Neural progenitor cell (in vitro differentiated cells): ENCODE measurements around a stretch of chr2.

- RAMPAGE, long total RNA, result no peak
These were observed 23.3 kb downstream of the FN1 start for GRCh38 chr2:215412569-215413044.

DNA sequence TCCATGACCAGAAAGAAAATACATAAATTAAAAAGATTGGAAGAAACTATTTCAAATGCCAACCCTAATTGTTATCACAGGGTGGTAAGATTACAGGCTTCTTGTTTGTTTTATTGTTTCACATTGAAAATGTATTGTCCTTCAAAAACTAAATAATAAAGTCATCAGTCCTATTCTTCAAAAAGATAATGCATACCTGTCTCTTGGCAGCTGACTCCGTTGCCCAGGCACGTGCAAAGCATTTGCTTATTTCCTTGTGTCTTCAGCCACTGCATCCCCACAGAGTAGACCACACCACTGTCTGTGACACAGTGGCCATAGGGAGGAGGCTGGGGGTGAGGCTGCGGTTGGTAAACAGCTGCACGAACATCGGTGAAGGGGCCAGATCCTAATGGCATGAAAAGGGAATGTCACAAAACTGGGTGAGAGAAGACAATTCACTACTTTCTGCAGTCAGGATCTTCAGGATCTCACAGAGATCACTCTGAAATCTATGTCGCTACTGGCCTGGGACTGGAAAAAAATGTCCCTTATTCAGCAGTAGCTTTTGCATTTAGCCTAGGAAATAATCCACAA is 10.9 kb downstream of the FN1 start:
- RAMPAGE, long total RNA, result no peak

DNA sequence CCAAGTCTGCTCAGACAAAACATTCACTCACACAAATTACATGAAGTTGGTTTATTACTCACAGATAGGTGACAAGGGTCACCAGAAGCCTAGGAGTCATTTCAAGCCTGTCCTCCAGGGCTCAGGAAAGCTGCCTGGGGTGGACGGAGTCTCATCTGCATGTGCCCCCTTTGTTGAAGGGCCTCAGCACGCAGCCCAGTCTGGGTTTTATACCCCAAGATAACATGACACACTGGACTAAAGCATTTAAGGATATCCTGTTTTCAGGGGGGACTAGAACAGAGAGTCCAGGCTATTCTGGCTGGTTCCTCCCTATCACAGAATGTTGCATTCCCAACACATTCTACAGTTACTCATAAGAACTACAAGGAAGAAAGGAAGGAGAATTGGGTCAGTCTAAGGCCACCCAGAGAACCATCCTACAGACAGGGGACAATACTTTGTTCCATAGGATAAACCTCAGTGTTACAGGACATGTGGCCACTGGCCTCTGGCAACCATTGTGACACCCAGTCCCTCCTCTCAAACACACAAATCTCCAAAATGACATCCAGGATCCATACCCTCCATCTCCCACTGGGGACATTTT is 164.6 kb downstream of the MREG start:
- RAMPAGE, long total RNA, result no peak

GRCh38 chr2:216012063-216012865 is 1.1 kb downstream of the MREG start:
- RAMPAGE, long total RNA, result no peak

DNA sequence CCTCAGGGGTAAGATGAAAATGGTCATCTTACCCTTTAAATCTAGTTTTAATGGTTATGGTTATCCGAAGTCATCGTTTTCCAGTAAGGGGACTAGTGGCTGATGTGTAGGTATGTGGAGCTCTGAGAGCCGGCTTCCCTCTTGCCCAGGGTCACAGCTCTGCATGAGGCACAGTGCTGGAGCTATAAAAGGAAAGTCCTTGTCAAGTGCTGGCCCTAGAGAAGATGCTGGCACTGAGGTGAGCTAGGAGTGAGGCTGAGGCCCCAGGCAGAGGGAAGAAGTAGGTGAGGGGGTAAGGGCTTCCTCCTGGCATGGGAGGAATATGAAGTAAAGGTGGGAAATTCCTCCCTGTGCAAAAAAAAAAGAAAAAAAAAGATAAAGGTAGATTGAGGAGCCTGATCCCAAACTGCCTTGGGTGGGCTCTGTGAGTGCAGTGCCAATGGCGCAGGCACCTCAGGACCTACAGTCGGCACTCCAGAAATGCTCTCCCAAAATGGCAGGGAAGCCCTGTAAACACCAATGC is 35.1 kb downstream of the SMARCAL1 start:
- RAMPAGE, long total RNA, result no peak

- RAMPAGE, long total RNA, result no peak
These were observed 38.1 kb downstream of the RPL37A start for GRCh38 chr2:216536716-216537158.

GRCh38 chr2:216554634-216555122 is 56.0 kb downstream of the RPL37A start:
- RAMPAGE, long total RNA, result no peak

GRCh38 chr2:216635721-216635977 is 2.4 kb downstream of the IGFBP2 start:
- RAMPAGE, long total RNA, result no peak

DNA sequence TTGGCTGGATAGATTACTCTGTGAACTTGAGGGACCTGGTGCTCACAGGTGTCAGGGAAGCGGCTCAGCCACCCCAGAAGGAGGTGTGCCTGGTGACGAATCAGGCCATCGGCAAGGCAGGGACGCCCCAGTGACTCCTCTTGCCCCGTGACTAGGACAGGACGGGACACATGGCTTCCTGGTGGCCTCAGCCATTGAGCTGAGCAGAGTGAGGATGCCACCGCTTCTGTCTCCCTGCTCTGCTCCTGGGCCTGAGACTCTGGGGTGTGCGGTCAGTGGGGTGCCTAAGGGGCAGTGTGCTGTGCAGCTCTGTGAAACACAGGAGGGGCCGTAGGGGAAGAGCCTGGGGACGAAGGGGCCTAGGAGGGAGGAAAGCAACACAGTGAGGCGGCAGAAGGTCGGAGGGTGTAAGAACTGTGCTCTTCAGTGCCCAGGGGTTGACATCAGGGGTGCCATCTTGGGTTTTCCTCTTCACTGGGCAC is 24.3 kb downstream of the IGFBP5 start:
- RAMPAGE, long total RNA, result no peak

DNA sequence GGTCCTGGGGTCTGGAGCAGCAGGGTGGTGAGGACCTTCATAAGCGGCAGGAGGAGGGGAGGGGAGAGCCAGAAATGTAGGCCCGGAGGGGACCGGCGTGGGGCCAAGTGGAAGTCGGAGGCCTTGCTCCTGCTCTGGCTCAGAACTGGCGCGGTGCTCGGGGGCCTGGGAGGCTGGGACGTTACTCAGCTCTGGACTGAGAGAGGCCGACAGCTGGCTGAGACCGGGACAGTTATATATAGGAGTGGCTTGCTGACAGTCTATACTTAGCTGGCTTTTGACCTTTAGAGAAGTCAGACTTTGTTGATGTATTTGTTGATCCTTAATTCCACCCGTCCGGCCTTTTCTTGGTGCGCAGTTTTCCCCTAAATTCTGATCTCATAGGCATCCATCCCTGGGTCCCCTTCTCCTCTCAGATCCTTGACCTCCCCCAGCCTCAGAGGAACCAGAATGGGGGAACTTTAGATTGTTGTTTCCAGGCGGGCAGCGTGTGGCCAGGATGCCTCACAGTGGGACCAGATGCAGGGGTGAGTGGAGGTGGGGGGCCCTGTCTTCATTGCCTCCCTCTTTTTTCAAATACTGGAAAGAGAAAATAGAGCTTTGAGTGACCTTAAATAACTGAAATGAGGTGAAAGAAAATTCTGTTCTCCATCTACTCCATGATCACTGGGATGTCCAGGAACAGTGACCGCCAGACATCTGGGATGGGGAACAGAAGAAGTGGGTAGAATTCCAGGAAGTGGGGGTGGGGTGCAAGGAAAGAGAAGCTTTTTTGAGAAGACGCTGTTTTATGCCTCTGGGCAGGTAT is 15.5 kb downstream of the IGFBP5 start:
- RAMPAGE, long total RNA, result no peak

- RAMPAGE, long total RNA, result no peak
These were observed 499 bp downstream of the IGFBP5 start for GRCh38 chr2:216694928-216695172.

DNA sequence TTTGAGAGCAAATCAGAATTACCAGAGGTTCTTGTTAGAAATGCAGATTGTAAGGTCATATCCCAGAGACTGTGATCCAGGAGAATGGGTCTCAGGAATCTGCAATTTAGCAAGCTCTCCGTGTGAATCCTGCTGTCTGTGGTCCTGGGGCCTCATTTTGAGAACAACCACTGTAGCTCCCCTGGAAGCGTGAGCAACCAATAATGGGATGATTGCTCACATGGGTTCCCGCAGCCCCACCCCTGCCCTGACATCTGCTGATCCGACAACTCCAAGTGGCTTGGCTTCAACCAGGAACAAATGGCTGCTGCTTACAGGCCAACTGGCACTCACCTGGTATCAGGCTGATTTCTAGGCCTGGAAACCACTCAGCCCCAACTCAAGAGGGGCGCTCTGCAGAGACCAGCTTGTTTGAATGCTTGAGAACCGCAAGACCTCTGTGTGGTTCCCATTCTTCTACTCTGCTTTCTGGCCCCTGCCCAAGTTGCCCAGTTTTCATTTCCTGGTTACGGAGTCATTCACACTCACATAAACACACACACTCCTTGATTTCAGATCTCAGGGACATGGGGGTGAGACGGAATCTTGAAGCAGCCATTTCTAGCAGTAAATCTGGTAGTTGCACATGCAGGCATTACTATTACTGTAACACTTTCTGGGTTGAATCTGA is 52.1 kb downstream of the TNP1 start:
- RAMPAGE, long total RNA, result no peak

- RAMPAGE, long total RNA, result no peak
These were observed 245.9 kb upstream of the TNP1 start for GRCh38 chr2:217105693-217106179.

- RAMPAGE, long total RNA, result no peak
These were observed 388.6 kb upstream of the TNP1 start for GRCh38 chr2:217248160-217249114.

DNA sequence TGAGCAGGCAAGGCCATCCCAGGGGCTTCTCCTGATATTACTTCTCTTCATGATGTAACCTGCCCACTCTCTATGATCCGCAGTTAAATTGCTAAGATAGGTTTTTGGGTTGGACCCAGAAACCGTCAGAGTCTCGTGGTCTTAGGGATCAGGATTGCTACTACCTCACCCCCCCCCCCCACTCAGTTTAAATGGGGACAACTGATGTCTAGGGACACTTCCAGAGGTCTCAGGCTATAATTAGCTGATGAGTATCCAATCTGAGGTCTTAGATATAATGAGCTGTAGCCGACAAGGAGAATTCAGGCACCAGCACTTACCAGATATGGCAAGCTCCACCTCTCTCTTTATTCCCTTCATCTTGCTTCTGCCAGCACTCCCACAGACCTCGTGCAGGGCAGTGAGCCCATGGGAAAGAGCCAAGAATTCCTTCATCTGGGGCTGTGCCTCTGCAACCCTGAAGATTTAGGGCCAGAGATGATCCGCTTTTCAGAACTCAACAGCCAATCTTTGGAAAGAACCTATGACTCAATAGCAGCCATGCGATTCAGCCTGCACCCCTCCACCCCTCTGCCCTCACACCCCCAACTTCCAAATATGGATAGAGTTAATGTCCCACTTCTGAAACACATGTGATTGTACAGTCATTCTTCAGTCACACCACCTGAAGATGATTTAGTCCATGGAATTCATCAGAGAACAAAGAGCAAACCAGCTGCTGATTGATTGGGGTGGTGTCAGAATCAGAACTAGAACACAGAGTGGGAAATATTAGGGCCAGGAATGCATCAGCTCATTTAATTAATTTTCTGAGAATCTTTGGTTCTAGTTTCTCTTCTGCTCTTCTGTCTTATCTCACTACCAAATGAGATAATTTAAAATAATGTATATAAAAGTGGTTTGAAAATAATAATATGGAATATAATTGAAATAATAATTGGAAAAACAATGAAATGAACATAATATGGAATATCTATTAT is 533.7 kb upstream of the TNP1 start:
- RAMPAGE, long total RNA, result no peak

- RAMPAGE, long total RNA, result no peak
These were observed 304.1 kb downstream of the TNS1 start for GRCh38 chr2:217698484-217699280.

DNA sequence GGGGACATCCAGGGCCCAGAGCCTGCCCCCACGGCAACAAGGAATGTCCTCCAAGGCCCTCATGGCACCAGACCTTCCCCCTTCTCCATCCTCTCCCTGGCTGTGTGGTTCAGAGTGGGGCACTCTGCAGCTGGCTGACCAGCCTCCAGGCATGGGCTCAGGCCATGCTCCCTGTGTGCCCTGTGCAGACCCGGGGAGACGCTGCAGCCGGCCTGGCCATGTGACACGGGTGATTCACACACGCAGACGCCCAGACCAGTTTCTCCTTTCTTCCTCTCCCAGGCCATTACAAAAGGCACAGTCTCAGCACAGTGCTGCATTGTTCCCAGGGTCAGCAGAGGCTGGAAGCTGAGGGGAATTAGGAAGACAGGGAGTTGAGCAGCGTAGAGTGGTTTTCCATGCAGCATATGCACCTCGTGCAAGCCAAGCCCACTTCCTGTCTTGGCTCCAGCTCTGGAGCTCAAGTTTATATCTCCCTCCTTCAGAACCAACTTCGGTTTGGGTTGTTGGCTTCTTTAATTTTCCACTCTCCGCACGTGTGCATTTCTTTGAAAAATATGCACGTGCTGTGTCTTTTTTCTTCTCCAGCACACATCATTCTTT is 288.5 kb downstream of the TNS1 start:
- RAMPAGE, long total RNA, result no peak

GRCh38 chr2:217800150-217800882 is 202.5 kb downstream of the TNS1 start:
- RAMPAGE, long total RNA, result no peak

DNA sequence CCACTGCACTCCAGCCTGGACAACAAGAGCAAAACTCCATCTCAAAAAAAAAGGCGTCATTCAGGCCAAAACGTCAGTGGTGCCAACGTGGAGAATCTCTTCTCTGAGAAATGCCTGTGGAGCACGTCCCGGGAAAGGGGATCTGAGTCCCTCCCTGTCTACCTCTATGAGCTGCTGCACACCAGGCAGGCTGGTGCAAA is 173.6 kb downstream of the TNS1 start:
- RAMPAGE, long total RNA, result no peak

DNA sequence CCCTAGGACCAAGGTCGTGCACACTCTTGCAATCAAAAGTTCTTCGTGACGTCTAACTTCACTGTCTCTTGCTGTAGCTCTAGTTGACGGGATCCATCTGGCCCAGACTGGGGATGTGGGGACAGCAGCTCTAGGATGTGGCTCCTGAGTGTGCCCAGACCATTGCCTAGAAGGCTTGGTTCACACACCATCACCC is 98.2 kb downstream of the TNS1 start:
- RAMPAGE, long total RNA, result no peak